Right ventricle myocardium (tissue), 1 donor: ENCODE measurements around a stretch of chr7.

GRCh38 chr7:66145407-66145747, 30.7 kb downstream of the CRCP start:
- PRO-cap, 2 experiments, result no peak in any of the 2 experiments

DNA sequence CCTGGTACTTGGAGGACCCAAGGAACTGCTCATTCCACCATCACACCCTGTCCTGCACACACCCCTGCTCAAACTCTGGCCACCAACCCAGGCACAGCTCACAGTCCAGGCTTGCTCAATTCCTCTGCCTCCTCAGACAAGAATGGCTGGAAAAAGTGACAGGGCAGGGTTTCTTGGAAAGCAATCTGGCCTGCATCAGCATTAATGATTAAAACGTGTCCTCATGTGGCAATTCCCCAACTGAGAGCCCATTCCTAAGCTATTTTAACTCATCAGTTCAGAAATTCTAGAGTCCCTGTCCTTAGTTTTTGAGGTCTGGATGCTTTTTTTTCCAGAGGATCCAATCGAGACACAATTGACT, 17.2 kb upstream of the TPST1 start:
- PRO-cap, 2 experiments, result no peak in any of the 2 experiments

DNA sequence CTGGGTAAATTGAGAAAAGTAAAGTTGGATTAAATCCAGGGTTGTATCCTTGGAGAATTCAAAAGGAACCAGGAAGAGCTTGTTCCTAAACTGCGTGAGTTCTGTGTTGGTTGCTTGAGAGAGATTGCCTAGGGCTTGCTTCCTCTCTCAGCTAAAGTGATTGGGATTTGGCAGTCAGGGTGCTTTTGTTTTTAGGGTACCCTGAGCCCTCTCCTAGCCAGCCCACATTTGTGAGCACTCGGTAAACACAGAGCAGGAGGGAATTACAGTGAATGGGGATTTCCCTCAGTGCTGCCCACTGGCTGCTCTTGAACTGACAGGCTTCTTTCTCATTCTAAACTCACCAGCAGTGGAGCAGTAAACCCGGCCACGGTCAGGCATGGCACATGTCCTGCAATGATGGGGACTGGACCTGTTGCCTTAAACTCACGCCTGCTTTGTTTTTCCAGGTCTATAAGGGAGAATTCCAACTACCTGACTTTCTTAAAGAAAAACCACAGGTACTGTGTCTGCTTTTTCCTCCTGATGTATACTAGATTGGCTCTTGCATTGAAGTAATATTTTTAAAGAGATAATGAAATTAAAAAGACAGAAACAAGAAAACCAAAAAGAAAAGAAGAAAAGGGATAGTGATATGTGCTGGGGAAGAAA, 147.0 kb downstream of the TPST1 start:
- PRO-cap, 2 experiments, result no peak in any of the 2 experiments

DNA sequence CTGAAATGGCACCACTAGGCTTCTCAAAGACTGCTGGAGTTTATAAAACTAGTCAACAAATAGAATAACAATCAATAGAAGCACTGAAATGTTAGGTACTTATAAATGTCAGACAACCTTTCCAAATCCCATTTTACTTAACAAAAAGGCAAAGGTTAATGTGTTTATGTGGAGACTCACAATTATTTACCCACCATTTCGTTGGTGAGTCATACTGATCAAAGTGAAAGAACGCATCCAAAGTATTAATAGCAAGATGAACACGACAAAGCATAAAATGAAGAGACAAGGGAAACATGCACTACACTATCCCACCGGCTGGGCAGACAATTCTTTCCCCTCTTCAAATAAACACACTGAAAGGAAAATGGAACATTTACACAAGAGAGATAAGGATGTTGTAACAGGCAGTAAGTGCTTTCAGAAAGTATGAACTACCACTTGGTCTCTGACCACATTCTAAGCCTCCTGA, 189.0 kb upstream of the KCTD7 start:
- PRO-cap, 2 experiments, result no peak in any of the 2 experiments

- PRO-cap, 2 experiments, result no peak in any of the 2 experiments
These were observed 138.0 kb upstream of the KCTD7 start for GRCh38 chr7:66490321-66491389.

GRCh38 chr7:66590526-66591217, 38.0 kb upstream of the KCTD7 start:
- PRO-cap, 2 experiments, result no peak in any of the 2 experiments

DNA sequence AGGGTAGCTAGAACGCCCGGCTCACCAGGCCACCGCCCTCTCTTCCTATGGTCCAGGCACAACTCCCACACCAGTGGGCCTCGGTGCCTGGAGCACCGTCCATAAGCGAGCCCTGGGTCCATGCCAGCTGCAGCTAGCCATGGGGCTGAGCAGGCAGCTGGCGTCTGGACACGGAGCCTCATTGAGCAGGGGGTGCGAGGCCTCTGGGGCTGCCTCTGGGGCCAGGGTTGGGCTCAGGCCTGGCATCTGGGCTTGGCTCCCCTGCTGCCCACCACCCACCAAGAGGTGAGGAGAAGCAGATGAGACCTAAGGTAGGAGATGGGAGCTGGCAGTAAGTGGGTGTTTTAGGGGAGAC, 8.4 kb upstream of the RABGEF1 start:
- PRO-cap, 2 experiments, result no peak in any of the 2 experiments

DNA sequence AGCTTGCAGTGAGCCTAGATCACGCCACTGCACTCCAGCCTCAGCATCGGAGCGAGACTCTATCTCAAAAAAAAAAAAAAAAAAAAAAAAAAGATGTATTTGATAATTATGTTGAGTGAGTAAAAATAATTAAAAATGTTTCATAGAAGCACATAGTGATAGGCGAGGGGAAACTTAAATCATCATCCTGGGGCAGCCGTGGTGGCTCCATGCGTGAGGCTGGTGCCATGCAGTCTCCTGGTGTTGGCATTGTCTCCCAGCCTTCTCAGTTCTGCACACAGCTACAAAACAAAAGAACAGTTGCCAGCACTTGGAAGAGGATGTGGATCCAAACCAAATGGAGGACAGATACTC, 49.1 kb downstream of the RABGEF1 start:
- PRO-cap, 2 experiments, result no peak in any of the 2 experiments

DNA sequence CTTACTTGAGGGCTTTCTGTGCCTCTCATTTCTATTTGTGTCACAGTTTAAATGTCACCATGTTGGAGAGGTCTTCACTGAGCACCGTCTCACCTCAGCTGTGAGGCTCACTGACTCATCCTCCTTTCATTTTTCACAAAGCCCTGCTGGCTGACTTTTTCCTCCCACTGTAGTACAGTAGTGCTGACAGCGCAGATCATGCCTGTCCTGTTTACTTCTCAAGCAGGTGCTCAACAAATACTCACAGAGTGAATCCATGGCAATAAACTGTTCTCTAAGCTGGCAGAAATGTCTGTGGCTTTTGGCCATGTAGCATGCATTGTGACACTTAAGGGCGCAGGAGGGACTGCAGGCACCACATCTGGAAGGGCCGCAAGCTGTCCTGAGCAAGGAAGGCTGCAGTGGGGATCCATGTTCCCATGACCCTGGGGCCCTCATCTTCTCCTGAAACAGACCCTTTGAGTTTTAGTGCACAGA, 60.7 kb upstream of the TMEM248 start:
- PRO-cap, 2 experiments, result peak in 1 of 2 experiments; most common minus-strand start position 112 of the sequence (in 1)

- PRO-cap, 2 experiments, result no peak in any of the 2 experiments
These were observed 36.4 kb downstream of the SBDS start for GRCh38 chr7:66958943-66959415.

GRCh38 chr7:69184232-69184677, 414.0 kb upstream of the AUTS2 start:
- PRO-cap, 2 experiments, result no peak in any of the 2 experiments

DNA sequence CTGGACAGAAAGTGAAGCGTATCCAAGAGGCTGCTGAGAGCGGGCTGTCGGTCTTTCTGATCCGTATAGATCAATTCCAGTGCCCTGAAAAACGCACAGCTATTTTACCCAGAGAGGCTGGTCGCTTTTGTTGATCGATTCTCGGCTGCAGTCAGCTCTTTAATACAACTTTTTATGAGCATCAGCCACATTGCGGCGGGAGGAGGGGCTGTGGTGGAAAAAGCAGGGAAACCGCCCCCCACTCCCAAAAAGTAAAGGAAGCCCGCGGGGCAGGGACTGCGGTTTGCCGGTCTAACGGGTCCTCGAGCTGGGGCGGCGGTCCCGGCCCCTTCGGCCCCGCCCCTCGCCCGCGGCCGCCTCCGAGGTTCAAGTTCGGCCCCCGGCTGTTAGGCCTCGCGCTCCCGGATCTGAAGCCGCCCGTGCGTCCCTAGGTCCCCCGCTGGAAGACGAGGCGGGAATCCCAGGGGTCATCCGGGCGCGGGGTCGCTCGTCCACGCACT, 1.1 kb upstream of the AUTS2 start:
- PRO-cap, 2 experiments, result peak in 2 of 2 experiments; most common plus-strand start position 363 of the sequence (in 1); most common minus-strand start position 293 of the sequence (in 1)

DNA sequence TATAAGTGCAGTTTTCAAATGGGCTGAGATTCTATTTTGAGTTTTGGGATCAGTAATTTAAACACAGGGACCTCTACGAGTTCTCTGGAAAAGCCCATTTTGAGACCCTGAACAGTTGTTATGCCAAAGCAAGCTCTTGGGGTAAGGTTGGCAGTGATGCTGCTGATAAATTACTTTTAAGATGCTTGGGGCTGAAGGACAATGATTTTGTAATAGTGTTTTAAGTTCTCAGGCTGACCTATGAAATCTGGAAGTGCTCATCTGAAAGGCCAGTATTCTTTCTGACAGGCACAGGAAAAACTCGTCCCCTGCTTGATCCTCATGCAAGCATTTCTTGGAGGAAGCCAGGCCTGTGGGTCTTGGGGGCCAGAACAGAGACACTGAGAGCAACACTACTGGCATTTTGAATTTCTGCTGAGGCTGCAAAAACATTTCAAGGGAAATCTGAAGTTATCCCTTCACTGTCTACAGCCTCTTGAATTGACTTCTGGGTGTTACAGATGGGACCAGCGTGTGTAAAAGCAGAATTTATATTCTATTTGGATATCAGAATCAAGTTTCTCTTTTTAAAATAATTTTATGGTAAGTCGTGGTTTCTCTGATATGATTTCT, 79.7 kb downstream of the AUTS2 start:
- PRO-cap, 2 experiments, result no peak in any of the 2 experiments

- PRO-cap, 2 experiments, result no peak in any of the 2 experiments
These were observed 355.5 kb downstream of the AUTS2 start for GRCh38 chr7:69953705-69954173.

DNA sequence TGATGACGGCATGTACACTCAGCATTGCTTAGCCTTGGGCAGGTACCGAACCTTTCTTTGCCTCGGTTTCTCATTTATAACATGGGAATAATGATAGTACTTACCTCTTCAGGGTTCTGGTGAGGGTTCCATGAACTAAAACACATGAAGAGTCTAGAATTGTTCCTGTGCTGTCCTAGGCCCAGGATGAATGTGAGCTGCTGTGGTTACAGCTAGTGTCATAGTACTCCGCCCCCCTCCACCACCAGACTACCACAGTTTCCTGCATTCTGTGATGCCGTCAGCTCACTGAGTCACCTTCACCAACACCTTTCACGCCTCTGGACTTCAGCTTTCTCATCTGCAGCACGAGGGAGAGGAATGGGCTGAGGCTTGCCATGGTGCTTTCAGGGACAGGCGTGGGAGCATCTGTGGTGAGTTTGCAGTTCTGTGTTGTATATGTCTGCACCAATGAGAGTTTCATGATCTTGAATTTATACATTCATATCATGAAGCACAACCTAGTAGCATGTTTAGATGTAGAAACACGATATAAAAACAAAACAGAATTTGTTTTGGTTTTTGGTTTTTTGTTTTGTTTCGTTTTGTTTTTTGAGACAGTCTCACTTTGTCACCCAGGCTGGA, 483.8 kb upstream of the GALNT17 start:
- PRO-cap, 2 experiments, result no peak in any of the 2 experiments

GRCh38 chr7:70696086-70696888, 435.7 kb upstream of the GALNT17 start:
- PRO-cap, 2 experiments, result no peak in any of the 2 experiments

DNA sequence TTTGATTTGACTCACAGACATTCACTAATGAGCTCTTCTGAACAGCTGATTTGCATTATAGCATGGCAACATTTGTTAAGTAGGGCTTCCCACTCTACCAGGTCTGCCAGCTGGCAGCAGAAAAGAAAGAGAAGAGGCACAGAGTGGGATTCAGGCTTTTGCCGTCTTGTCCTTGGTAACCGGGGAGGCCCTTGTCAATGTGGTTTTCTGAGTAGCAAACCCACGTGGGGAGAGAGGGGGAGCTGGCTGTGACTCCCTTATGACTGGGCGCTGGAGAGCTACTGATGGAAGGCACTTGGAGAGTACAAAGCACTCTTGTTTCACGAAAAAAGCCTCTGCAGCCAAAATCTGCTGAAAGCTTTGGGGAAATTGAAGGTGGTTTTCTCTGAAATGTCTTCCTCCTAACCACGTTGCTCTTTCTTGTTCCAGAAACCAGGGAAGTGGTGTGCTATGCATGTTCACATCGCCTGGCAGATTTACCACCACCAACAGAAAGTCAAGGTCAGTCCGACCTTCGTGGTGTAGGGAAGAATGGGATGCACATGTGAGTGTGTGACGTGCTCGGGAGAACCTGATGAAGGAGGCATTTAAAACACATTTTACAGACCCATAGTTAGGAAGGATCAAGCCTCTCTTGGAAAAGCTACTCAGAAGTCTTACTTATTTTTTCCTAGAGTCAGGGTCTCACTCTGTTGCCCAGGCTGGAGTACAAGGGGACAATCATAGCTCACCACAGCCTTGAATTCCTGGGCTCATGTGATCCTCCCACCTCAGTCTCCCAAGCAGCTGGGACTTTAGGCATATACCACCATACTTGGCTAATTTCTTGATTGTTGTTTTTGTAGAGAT, 355.0 kb upstream of the GALNT17 start:
- PRO-cap, 2 experiments, result no peak in any of the 2 experiments

DNA sequence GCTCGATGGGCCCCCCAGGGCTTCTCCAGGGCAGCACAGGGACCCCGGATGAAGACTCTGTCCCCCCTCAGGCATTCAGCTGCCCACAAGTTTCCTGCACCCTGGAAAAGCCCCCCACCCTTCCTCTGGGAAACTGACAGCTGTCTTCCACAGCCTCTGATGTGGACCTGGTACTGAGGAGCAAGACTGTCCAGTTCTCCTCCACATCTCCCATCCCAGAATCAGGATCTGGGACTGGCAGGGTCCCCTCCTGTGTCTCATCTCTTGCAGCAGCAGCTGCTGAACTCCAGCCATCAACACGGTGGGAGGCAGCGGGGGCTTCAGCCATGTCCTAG, 580.3 kb downstream of the GALNT17 start:
- PRO-cap, 2 experiments, result no peak in any of the 2 experiments

- PRO-cap, 2 experiments, result no peak in any of the 2 experiments
These were observed 145.3 kb downstream of the TYW1B start for GRCh38 chr7:72682553-72683218.

- PRO-cap, 2 experiments, result peak in 2 of 2 experiments; most common plus-strand start chr7:72828472 (in 2)
These were observed 306 bp upstream of the TYW1B start for GRCh38 chr7:72828406-72828605.